Smooth muscle cell (in vitro differentiated cells): ENCODE data around the gene TRIML1.

DNA sequence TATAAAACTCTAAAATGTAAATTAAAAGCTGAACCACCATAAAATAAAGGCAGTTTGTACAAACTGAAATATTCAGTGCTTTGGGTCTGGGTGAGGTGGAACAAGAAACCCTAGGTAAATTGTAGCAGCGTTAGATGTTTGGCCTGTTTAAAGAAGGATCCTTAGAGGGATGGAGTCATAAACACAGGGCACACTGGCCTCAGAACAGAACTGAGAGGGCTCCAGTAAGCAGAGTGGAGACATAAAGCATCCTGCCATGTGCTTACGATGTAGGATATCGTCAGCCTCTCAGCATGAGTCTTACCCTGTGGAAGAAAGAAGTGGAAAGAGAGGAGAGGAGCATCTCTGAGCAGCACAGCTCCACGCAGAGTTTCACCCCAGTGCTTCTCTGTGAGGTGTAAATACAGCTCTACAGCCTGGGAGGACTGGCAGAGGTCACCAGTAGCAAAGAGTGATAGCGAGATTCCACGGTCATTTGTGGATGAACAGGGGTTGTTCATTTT, 27.7 kb upstream of the SORBS2 start:
- RAMPAGE, long total RNA = no peak

DNA sequence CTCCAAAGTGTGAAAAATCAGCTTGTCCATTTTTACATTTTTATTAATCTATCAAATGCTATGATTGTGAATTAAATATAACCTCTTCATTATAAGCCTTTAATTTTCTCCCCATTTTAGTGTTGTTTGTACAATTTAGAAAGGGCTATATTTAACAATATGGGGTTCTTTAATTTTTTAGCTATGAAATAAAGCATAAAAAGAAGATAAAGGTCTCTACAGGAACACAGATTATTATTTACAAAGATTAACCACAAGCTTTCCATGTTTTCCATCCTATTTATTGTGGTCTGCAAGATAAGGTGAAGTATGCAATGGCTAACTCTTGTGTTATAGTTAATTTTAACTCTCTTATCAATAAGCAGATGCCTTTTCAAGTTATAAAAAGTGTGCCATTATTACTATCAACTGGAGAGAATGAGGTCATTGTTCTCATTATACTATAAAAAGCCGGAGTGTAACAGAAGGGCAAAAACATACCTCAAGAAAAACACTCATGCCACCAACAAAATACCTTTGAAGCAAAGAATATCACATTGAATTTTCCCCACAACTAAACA, 51.8 kb upstream of the SORBS2 start:
- RAMPAGE, long total RNA = no peak

- RAMPAGE, long total RNA = no peak
Observed at GRCh38 chr4:185902647-185903258, 90.8 kb upstream of the SORBS2 start.

DNA sequence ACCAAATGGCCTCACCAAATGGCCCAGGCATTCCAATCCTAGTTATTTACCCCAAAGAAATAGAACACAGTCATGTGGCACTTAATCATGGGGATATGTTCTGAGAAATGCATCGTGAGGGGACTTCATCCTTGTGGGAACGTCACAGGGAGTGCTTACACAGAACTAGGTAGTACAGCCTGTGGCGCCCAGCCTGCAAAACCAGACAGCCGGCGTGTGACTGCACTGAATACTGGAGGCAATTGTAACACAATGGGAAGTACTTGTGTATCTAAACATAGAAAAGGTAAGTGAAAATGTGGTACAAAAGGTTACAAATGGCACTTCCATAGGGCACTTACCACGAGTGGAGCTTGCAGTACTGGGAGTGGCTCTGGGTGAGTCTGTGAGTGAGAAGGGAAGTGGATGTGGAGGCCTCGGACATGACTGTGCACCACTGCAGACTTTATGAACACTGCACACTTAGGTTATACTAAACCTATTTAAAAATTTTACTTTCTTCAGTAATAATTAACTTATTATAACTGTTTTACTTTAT, 5.2 kb downstream of the TLR3 start:
- RAMPAGE, long total RNA = no peak

- RAMPAGE, long total RNA = no peak
Observed at GRCh38 chr4:186144008-186144391, 47.4 kb upstream of the CYP4V2 start.

- RAMPAGE, long total RNA = no peak
Observed at GRCh38 chr4:186155843-186156361, 35.5 kb upstream of the CYP4V2 start.

GRCh38 chr4:186249863-186250169, 16.2 kb upstream of the F11 start:
- RAMPAGE, long total RNA = no peak

DNA sequence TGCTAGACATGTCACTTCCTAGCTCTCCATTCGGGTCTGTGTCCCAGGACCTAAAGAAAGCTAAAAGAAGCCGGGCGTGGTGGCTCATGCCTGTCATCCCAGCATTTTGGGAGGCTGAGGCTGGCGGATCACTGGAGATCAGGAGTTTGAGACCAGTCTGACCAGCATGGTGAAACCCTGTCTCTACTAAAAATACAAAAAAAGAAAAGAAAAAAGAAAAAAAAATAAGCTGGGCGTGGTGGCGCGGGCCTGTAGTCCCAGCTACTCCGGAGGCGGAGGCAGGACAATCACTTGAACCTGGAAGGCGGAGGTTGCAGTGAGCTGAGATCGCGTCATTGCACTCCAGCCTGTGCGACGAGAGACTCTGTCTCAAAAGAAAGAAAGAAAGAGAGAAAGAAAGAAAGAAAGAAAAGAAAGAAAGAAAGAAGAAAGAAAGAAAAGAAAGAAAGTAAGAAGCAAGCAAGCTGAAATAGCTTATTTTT, 806 bp upstream of the F11 start:
- RAMPAGE, long total RNA = no peak

- RAMPAGE, long total RNA = no peak
Observed at GRCh38 chr4:186611173-186611887, 56.0 kb upstream of the MTNR1A start.

GRCh38 chr4:186643760-186644378, 79.8 kb downstream of the FAT1 start:
- RAMPAGE, long total RNA = no peak

- RAMPAGE, long total RNA = no peak
Observed at GRCh38 chr4:186668797-186669674, 54.6 kb downstream of the FAT1 start.

DNA sequence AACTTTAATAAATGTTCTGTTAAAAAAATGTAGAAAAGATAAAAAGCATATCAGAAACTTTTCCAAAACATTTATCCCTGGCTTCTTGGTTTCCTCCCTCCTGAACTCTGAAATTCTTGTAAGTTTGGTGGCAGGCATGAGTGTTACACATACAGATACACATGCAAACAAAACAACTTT, 177.2 kb upstream of the FAT1 start:
- RAMPAGE, long total RNA = no peak

DNA sequence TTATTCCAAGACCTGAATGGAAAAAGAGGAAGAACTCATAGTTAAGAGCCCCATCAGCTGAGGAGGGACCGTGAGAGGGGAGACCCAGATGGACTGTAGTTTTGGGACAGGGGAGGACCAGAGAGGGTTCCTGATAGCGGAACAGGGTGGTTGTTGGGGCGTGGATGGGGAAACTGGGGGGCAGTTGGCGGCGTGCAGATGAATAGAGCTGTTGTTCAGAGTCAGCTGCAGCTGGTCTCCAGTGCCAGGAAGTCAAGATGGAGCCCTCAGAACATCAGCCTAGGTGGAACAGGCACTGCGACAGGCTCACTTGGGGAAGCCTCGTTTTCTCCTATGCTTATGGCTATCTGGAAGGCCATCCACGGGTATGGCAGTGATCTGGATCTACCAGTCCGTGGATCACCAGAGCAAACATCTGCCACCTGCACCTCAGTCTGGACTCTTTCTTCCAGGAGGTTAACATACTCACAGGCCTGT, 471.2 kb upstream of the FAT1 start:
- RAMPAGE, long total RNA = no peak

GRCh38 chr4:188139333-188139594, at the start of gene TRIML1:
Gene TRIML1, plus strand, starts transcription at chr4:188139441.
- RAMPAGE, long total RNA = no peak

DNA sequence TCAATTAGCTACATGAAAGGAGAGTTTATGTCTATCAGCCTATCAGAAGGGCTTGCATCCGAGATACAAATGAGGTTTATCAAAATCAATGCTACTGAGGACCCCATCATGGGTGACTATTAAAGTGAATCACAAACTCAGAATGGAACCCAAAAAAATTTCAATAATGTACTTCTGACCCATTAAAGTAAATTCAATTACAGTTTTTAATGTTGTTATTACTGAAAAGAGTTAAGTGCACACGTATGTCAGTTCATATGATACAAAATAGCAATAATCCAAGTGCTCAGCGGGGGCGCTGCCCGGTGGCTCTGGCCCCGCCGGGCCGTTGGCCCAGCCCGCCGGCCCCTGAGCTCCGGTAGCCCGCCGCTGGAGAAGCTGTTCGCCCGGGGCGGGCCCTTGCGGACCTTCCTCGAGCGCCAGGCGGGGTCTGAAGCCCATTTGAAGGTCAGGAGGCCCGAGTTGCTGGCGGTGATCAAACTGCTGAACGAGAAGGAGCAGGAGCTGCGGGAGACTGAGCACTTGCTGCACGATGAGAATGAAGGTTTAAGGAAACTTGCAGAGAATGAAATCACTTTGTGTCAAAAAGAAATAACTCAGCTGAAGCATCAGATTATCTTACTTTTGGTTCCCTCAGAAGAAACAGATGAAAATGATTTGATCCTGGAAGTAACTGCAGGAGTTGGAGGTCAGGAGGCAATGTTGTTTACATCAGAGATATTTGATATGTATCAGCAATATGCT, 599.0 kb downstream of the TRIML1 start:
- RAMPAGE, long total RNA = no peak

GRCh38 chr4:189185831-189186274, 754.8 kb upstream of the FRG1 start:
- RAMPAGE, long total RNA = no peak

DNA sequence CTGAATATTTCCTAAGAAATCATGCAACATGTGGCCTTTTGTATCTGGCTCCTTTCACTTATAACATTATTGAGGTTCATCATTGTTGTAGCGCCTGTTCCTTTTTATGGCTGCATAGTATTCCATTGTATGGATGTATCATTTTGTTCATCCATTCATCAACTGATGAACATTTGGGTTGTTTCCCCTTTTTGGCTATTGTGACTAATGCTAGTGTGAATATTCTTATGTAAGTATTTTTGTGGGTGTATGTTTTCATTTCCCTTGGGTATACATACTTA, 1.7 kb downstream of the FRG1 start:
- RAMPAGE, long total RNA = no peak